ENCODE measurements around the genes VWA2 and FHIP2A.

- PRO-cap = no peak
Observed at GRCh38 chr10:113642280-113643082, 21.4 kb downstream of the NRAP start.

DNA sequence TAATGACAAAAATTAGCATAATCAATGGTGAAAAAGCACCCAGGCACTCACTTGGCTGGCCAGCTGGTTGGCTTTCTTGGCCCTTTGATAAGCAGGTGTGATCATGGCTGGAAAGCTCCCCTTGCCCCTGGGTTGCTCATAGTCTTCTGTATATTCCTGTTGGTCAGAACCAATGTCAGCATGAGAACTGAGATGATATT, 11.1 kb downstream of the NRAP start:
- PRO-cap = no peak

DNA sequence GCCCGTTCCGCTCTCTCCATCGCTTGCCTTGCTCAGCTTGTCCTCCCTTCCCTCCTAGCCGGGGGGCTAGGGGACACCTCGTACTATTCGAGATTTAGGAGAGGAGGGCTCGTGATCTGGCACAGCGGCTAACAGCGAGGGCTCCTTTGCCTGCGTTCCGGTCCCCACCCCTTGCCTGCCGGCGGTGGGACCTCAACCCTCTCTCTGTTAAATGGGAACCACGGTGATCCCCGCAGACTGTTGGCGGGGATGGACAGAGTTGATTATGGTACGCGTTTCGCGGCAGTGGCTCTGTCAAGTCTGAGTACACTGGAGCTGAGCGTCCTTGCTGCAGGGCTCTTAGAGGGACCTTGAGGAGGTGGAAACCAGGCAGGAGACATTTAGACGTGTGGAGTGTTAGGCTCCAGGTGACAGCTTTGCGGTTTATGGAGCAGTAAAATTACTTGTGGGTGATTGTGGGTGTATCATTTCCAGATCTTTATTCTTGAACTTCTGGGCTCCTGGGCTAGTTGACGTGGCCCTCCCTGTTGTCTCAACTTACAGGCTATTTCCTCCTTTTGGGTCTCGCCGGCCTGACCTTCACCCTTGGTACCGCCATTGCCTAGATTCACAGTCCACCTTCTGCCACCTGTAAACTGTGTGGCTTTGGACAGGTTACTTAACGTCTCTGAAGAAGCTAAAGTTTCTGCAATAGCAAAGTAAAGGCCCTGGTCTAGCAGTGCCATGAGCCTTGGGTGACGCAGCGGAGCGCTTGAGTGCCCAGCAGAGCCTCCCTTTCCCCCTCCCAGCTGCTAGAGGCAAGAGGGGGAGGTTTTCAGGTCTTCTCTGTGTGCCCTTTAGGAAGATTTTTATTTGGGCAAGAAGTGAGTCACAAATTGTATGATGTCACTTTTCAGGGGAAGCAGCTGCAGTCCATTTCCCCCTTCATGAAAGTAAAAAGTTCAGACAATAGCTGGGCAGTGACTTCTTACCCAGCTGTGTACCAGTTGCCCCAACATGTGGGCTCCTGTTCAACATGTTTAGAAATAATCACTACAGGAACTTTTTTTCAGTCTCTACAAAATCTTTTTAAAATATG, 783 bp downstream of the CASP7 start:
- PRO-cap = unidirectional peak, minus-strand start at position 850 of the sequence

- PRO-cap = no peak
Observed at GRCh38 chr10:113681848-113682418, 2.2 kb downstream of the CASP7 start.

- PRO-cap = no peak
Observed at GRCh38 chr10:113860560-113861279, 6.3 kb downstream of the NHLRC2 start.

- PRO-cap = no peak
Observed at GRCh38 chr10:113959325-113959875, 84.3 kb upstream of the ADRB1 start.

- PRO-cap = no peak
Observed at GRCh38 chr10:114040986-114041360, 2.7 kb upstream of the ADRB1 start.

DNA sequence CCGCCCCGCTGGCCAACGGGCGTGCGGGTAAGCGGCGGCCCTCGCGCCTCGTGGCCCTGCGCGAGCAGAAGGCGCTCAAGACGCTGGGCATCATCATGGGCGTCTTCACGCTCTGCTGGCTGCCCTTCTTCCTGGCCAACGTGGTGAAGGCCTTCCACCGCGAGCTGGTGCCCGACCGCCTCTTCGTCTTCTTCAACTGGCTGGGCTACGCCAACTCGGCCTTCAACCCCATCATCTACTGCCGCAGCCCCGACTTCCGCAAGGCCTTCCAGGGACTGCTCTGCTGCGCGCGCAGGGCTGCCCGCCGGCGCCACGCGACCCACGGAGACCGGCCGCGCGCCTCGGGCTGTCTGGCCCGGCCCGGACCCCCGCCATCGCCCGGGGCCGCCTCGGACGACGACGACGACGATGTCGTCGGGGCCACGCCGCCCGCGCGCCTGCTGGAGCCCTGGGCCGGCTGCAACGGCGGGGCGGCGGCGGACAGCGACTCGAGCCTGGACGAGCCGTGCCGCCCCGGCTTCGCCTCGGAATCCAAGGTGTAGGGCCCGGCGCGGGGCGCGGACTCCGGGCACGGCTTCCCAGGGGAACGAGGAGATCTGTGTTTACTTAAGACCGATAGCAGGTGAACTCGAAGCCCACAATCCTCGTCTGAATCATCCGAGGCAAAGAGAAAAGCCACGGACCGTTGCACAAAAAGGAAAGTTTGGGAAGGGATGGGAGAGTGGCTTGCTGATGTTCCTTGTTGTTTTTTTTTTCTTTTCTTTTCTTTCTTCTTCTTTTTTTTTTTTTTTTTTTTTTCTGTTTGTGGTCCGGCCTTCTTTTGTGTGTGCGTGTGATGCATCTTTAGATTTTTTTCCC, 1.6 kb downstream of the ADRB1 start:
- PRO-cap = no peak

- PRO-cap = no peak
Observed at GRCh38 chr10:114239165-114239906, at the start of gene VWA2. Gene VWA2, plus strand, starts transcription at chr10:114239254.

- PRO-cap = no peak
Observed at GRCh38 chr10:114334351-114334684, 70.0 kb downstream of the AFAP1L2 start.

GRCh38 chr10:114402662-114403888, 1.2 kb downstream of the AFAP1L2 start:
- PRO-cap = no peak

DNA sequence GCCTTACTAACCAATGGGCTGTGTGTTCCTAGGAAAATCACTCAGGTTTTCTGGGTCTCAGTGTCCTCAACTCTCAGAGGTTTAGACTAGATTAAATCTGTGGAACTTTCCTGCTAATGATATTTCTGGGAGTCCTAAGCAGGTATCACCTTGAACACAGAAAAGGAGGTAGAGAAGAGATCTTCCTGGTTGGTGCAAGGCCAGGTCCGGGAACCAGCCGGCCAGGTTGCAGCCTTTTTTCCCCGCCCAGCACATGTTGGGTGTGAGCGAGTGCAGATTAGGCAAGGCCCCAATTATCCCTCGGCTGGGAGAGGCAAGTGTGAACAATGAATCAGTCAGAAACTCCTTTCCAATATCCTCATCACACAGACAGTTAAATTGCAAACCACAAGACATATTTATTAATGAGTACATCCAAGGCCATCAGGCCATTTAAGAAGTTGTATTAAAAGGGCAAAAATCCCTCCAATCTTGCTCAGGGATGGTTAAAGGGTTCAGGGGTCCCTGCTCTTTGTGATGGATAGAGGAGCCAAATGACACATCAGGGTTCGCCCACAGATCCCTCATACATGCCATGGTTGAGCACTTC, 115.0 kb upstream of the AFAP1L2 start:
- PRO-cap = no peak

DNA sequence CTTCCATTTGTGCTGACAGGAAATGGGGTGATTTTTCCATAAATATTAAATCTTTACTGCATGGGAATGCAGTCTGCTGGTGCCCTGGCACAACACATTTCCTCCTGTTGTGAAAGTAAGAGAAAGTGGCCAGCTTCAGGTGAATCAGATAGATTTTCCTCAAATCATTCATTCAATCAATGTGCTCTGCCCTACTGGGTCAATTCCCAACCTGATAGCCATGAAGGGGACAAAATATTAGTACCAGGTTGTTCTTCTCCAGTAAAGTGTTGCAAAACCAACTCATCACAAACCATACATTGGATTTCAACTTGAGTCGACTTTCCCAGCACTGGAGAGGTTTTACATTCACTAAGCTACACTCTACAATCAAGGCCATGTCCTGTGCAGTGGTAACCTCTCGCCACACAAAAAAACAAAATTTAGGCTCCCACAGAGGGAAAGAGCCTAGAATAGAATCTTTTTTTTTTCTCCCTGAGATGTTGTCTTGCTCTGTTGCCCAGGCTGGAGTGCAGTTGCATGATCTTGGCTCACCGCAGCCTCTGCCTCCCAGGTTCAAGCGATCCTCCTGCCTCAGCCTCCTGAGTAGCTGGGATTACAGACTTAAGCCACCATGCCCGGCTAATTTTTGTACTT, 123.1 kb downstream of the ABLIM1 start:
- PRO-cap = no peak

- PRO-cap = no peak
Observed at GRCh38 chr10:114559657-114559977, 98.5 kb downstream of the ABLIM1 start.

- PRO-cap = no peak
Observed at GRCh38 chr10:114714094-114714861, 56.2 kb upstream of the ABLIM1 start.

DNA sequence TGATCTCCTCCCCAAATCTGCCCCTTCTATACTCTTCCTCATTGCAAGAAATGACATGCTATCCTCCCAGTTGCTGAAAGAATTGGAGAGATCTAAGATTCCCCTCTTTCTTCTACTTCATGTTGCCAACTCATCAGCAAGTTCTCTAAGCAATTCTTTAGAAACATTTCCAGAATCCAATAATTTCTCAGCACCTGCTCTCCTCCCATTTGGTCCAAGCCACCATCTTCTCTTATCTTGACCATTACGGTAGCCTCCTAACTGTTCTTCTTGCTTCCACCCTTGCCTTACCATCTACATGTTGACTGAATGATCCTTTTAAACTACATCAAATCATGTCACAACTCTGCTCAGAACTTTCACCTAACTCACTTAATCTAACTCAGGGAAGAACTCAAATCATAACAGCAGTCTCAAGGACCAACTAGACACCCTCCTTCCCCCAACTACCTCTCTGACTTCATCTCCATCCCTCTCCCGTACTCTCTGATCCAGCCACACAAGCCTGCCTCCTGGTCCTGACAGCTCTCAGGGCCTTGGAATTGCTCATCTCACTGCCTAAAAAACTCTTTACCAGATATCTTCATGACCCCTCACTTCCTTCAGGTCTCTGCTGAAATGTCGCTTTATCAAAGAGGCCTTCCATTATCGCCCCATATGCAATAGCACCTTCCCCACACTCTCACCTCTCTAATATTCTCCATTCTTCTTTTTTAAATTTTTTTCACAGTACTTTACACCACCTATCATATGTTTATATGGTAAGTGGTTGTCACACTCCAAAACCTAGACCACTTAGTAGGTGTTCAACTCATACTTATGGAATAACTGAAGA, 63.9 kb upstream of the FHIP2A start:
- PRO-cap = no peak

DNA sequence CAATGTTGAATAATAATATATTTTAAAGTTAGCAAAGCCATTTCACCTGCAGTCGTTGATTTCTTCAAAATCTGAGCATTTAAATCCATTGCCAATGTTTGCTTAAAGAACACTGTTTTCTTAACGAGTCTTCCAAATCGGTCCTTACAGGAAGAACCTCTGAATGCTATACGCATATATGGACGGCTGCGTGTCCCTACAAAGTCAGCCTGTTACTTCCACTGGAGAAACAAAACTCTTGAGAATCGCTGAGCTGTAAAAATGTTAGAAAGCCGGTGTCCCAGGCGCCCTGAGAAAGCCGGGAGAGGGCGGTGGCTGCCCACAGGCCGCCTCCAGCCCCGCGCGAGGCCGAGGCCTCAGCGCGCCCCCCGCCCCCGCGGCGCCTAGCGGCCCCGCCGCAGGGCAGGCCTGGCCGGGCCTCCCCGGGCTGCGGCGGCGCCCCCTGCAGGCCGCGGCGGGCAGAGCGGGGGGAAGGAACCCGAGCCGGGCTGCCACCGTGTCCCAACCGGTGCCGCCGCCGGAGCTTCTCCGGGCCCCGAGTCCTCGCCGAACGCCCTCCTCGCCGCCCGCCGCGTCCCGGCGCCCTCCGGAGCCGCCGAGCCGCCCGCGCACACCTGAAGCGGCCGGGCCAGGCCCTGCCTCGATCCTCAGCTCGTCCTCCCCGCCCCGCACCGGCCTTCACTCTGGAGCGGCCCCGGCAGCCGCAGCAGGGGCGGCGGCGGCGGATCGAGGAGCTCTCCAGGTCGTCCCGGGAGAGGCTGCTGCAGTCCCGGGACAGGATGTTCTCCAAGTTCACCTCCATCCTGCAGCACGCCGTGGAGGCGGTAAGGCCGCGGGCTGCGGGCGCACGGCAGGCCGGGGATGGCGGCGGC, at the start of gene FHIP2A:
Gene FHIP2A, plus strand, starts transcription at position 481 of the 872 bp plus-strand sequence.
- PRO-cap = unidirectional peak, plus-strand start at position 461 of the sequence

DNA sequence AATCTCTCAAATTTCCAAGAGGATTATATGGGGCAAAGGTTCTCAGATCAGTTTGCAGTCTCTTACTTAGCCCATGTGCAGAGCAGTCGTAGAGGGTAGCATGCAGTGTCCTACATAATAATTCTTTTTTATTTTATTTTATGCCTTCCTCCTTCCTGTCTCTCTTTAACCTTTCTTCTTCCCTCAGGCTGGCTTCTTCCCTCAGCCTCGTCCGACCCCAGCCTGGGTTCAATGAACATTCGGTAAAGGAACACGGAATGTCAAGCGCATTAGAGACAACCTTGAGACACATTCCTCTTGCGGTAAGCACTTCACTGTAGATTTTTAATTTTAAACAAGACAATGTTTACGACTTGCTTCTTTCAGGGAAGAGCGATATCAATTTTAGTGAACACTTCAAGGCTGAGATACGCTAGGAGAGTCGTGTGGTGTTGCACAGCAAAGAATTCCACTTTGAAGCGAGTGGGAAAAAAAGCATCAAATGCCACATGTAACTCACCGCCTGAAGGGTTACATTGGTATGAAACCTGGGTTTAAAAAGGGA, 69.0 kb upstream of the ATRNL1 start:
- PRO-cap = no peak

DNA sequence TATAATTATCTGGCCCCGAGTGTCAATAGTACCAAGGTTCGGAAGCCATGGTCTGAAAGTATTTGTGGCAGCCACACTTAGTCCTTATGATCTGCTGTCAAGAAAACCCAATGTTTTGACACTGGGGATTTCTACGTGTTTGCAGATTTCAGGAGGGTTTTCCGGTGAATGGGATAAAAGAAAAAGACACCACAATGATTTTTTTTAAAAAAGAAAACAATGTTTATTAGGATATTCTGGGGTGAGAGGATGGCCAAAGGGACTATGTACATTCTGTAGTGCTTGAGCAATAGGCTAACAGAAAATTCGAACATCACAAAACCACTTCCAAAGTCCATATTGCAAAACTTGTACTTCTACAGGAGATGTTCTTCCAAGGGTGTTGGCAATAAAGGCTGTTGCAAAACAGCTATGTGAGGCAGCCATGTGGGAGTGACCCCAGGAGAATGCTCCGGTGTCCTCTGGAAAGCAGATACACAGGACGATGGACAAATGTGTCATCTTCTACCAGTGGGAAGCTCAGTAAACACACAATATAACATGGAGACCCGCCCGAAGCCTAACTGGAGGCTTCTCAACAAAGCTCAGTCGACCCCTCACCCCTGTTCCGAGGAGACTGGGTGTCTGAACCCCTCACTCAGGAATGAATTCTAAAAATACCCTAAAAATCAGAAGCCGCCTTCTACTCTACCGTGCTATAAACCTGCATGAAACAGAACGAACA, 216.1 kb downstream of the GFRA1 start:
- PRO-cap = no peak

DNA sequence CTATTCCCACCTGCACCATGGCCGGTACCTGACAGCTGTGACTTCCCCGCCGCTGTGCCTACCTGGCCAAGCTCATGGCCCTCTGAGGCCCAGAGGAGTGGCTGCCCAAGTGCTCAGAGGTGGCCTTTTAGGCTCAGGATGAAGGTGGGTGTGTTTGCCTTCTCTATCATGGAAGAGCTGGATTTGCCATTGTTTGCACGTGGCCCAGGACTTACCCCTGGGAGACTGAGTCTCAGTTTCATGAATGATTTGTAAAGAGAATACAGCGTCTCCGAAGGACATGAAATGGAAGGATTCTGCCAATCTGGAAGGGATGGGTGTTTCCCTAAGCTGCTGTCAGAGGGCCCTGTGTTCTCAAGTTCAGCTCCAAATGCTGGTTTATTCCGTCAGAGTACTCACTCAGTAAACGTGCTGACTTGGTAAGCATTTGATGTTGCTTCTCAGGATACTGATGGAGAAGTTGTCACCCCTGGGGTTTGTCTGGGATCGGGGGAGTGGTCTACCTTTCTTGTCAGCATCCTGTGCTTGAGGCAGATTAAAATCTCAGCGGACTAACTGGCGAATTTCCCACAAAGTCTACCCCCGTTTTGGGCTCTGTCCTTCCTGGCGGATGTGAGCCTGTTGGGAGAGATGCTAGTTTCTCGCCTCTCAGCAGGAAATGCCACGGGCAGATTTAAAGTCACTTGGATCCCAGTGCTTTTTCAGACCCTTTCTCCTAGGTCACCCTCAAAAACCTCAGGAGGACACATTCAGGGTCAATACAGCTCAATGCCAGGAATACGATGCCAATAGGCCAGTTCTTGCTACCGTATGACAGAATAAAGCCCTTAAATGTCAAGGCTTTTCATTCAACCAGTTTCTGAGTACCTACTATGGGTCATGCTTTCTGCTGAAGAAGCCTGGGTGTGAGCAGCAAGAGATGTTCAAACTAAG, 214.4 kb downstream of the GFRA1 start:
- PRO-cap = no peak

All from ascending aorta (tissue), 1 donor.